Measurements from ENCODE around the genes PABPC4L and PCDH18.

DNA sequence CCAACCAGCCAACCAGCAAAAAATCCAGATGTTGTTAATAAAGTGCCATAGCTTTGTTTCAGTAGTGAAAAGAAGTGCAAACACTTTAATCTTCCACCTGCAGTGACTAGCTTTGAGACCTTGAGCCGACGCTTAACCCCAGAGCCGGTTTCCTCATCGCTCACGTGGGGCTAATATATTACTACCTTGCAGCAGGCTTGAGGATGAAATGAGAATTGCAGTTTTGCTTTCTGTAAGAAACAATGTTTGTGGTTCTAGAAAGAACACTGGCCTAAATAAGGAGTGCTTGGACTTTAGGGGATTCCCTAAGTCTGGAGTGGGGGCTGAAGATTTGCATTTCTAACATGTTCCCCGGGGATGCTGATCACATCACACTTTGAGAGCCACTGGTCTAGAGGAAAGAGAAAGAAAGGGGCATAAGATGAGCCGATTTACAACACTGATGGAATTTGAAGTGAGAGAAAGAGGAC, 1.3 kb downstream of the FGF2 start:
- PRO-cap: no peak

GRCh38 chr4:122854612-122855441, 28.2 kb downstream of the FGF2 start:
- PRO-cap: no peak

GRCh38 chr4:123599576-123600336, 203.2 kb downstream of the SPRY1 start:
- PRO-cap: no peak

GRCh38 chr4:125315518-125315900, 754 bp downstream of the FAT4 start:
- PRO-cap: no peak

DNA sequence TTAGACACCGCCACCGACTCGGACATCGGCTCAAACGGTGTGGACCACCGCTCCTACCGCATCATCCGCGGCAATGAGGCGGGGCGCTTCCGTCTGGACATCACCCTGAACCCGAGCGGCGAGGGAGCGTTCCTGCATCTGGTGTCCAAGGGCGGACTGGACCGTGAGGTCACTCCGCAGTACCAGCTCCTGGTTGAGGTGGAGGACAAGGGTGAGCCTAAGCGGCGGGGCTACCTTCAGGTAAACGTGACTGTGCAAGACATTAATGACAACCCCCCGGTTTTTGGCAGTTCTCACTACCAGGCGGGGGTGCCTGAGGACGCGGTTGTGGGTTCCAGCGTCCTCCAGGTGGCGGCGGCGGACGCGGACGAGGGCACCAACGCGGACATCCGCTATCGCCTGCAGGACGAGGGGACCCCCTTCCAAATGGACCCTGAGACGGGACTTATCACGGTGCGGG, 2.2 kb downstream of the FAT4 start:
- PRO-cap: no peak

- PRO-cap: no peak
Observed at GRCh38 chr4:125365813-125366071, 51.0 kb downstream of the FAT4 start.

DNA sequence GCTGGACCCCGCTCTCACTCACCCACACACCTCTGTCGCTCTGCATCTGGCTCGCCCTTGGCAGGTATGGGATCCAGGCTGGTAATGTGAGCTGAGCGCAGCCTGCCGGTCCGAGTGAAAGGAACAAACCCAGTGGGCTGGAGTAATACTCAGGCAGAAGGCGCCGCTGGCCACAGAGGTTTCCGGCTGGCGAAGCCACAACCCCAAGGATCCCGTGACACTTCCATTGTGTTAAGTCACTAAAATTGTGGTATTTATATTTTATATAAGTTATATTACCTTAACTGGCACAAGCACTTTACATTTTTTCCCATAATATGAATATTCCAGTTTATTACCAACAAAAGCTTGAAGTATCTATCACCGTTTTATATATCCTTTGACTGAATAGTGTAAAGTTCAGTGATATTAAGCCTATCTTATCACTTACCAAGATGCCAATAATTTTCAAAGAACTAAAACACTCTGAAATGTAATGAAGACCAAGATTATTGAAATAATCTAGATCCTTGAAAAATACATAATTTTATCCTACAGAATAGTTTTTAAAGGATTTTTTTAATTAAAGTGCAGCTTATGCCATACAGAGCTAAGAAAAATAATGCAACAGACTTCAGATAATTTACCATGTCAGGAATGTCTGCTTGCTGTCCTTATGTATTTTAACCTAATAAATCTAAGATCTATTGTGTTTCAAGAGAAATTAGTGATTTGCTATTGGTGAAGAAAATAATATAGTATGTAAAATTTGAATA, 675.9 kb upstream of the INTU start:
- PRO-cap: no peak

DNA sequence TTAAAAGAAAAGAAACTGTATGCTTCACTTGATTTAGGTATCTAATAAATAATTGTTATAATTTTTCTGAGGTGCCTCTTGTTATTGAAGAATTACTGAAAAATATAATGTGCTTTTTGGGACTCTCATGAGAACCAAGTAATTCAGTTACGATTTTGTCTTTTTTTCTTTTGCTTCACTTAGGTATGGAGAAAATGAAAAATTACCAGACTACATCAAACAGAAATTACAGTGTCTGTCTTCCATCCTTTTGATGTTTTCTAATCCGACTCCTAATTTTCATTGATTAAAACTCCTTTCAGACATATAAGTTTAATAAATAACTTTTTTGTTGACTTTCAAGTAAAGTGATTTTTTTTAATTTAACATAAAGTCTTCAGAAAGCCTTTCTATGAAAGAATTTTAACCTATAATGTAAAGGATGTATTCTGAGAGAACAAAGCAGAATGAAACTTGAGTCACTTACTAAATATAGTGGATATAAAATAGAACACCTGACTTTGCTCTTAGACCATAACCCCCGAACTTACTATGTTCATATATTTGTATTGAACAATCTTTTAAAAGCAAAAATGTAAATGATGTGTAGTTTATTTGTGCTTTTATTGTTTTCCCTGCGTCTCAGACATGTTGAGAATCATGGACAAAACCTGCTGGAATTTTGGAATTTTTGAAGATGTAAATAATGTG, 17.7 kb downstream of the PLK4 start:
- PRO-cap: no peak

DNA sequence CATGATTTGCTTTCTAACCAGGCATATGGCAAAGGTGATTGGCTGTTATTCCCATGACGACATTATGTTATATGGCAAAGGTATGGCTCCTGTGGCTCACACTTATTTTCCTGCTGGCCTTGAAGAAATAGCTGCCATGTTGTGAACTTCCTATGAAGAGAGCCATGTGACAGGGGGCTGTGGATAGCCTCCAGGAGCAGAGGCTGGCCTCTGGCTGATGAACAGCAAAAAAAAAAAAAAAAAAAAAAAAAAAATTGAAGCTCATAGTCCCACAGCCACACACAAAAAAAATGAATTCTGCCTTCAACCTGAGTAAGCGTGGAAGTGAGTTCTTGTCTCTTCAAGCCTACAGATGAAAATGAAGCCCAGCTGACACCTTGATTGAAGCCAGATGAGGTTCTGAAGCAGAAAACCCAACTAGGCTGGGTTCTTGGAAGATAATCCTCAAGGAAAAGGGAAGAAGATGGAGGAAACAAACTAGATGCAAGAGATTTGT, 8.4 kb downstream of the ABHD18 start:
- PRO-cap: no peak

DNA sequence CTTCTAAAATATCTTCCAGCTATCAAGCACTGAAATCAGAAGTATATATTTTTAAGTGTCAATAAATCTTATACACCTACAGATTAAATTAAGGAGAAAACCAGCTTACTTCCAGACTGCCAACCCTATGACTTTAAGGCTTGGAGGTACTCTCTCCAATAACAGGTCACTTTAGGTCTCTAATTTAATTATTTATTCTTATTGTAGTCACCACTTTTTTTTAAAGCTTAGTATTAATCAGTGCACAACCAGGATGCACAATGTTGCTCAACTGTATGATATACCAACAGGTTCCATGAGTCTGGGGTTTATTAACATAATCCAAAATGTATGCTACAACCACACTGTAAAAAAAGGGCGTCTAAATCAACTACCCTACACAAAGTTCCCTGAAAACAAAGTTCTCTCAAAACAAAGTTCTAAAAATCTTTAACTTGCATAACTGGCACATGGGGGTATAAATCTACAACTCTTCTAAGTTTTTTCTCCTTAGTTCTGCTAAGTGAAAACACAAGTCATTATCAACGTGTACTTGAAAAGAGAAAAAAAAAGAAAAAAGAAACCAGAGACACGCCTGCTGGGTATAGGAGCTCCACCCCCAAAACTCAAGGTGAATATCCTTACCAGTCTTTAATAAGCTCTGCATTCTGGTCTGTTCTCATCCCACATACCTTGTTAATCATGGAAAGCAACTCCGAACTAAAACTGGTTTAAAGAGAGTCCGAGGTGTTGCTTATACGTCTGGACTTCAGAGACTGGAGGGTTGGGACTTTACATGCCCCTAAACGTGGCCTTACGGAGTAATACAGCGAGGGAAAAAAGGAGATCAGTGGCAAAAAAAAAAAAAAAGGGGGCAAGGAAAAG, 1.3 kb downstream of the PGRMC2 start:
- PRO-cap: no peak

GRCh38 chr4:128469745-128470466, 182.3 kb upstream of the PGRMC2 start:
- PRO-cap: no peak

DNA sequence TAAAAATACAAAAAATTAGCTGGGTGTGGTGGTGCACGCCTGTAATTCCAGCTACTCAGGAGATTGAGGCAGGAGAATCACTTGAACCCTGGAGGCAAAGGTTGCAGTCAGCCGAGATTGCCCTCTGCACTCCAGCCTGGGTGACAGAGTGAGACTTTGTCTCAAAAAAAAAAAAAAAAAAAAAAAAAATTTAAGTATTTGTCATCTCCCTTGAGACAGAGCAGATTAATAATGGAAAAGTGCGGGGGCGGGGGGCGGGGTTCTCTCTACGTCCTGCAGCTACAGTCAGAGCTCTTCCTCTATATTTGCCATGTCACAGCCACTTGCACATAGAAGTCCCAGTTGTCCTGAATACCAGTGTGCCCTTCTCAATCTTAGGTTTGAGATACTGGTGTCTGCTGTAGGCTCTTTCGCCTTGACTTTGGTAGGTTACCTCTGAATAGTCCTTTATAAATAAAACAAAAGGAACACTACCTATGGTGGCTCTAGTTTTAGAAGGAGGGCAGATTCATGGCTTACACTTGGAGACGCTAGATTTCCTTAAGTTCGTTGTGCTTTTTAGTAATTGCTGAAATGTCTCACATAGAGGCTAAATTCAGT, 237.8 kb upstream of the PGRMC2 start:
- PRO-cap: no peak

DNA sequence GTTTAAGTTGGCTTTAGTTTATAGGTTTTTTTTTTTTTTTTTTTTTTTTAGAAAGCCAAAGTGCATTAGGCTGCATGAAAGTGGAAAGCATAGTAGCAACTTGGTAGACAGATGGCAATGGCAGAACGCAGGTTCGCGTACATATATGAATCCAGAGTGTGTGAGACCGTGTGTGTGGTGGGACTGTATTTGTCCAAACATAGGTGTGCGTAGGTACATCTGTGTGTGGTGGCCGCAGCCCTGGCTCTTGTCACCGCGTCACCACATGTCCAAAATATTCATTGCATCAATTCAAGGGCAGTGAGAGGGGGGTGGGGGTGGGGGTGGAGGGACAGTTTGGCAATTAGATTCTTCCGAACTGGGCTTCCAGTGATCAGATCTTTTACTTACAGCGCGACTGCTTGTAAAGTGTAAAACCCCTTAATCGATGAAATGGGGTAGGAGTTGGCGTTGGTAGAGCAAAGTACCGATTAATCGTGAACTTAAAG, 970 bp downstream of the JADE1 start:
- PRO-cap: no peak

GRCh38 chr4:128967643-128968243, 125.6 kb downstream of the SCLT1 start:
- PRO-cap: no peak

DNA sequence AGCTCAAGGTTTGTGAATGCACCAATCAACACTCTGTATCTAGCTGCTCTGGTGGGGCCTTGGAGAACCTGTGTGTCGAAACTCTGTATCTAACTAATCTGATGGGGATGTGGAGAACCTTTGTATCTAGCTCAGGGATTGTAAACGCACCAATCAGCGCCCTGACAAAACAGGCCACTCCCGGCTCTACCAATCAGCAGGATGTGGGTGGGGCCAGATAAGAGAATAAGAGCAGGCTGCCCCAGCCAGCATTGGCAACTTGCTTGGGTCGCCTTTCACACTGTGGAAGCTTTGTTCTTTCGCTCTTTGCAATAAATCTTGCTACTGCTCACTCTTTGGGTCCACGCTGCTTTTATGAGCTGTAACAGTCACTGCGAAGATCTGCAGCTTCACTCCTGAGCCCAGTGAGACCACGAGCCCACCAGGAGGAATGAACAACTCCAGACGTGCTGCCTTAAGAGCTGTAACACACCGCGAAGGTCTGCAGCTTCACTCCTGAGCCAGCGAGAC, 917.8 kb downstream of the C4orf33 start:
- PRO-cap: no peak

DNA sequence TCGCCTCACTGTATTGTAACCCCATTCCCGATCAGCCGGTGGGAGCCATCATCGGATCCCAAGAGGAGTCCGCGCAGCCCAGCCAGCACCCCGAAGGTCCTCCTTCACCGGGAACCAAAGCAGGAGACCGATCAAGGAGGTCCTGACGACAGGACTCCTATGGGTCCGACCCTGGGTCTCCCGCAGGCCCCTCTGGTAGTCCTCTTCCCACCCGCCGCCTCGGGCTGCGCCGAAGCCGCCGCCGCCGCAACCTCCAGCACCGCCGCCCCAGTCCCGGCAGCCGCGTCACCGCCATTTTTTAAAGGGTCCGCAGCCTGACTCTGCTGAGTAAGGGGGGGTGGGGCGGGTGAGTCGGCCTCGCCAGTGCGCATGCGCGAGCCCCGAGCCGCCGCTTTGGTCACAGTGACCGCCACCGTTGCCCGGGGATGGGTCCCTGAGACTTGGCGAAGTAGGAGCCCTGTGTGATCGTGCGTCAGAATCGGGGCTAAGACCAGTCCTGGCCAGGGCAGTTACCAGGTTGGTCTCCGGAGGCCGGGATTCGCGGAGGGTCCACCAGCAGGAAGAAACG, 1419.3 kb upstream of the PCDH10 start:
- PRO-cap: no peak

GRCh38 chr4:133151856-133152467, 2.9 kb downstream of the PCDH10 start:
- PRO-cap: no peak

DNA sequence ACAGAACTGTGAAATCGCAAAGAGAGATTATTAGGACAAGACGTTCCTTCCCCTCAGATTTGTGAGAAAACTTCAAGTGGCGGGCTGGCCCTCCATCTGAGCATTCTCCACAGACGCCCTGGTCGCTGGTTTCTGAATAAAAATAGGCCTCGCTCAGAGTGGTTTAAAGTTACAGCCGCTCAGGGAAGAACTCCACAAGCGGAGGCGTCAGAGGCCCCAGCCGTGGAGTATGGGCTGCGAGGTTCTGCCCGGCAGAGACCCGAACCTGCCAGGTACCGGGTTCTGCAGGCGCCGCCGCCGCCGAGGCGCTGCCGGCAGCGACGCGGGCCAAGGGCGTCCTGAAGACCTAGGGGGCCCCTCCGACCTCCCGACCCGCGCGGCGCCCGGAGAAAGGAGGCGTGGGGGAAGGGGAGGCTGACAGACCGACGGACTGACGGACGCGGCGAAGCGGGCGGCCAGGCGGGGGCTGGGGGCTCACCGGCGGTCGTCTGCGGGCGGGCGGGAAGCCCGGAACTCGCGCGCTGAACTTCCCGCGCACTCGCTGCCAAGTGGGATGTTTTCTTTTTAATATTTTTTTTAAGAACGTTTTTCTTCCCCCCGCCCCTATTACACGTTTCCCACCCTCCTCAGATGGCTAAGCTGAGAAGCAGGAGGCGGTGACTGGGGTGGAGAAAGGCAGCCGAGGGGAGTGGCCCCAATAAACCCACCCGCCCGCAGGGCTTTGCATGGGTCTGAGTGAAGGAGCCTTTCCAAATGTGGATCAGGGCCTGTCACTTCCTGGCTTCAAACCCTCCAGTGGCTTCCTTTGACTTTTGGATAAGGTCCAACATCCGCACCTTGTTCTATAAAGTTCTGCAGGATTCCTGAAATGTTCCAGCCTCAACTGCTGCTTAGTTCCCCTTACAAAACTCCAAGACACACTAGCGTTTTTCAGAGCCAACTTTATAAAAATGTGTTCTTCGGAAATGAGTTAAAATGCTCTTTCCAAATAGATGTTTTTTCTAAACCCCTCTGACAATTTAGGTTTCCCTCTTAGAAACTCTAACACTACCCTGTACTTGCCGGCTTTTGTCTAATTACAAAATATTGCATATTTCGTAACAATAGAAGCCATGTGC, at the start of gene PABPC4L:
Gene PABPC4L, minus strand, starts transcription at position 550 of the 1,118 bp plus-strand sequence.
- PRO-cap: no peak

GRCh38 chr4:137421132-137422073, 110.9 kb downstream of the PCDH18 start:
- PRO-cap: no peak

DNA sequence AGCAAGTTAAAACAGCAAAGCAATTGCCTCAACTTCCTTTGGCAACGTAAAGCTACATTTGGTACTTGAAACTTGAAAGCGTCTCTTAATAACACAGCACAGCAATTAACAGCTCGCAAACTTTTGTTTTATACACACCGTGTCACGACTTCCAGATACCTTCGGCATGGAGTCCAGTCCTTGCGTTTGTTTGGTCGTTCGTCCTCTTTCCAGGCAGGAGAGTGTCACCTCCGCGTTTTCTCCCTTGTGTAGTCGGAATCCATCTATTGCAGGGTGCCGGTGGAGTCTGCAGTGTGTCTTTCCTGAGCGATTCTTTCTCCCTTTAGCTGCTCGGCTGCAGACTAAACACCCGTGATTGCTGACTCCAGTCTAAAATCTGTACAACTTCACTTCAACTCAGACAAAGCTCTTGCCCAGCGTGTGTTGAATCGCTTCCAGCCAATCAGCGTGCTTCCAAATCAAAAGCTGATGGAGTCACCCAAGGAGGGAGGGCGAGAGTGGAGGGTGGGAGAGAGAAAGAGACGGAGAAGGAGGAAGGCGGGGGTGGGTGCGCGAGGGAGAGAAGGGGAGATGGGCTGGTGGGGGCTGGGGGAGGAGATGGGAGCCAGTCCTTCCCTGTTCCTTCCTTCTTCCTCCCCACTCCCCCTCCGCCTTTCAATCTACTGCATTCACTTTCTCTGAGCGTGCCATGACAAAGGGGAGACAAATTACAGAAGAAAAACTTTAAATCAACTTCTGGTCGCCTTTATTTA, at the start of gene PCDH18:
Gene PCDH18, minus strand, starts transcription at position 378 of the 752 bp plus-strand sequence.
- PRO-cap: bidirectional peak, plus-strand start at position 514 of the sequence, minus-strand start at position 371 of the sequence